Paraaortic lymph node (tissue), 1 donor: ENCODE data around the genes SERINC3 and ZSWIM3.

DNA sequence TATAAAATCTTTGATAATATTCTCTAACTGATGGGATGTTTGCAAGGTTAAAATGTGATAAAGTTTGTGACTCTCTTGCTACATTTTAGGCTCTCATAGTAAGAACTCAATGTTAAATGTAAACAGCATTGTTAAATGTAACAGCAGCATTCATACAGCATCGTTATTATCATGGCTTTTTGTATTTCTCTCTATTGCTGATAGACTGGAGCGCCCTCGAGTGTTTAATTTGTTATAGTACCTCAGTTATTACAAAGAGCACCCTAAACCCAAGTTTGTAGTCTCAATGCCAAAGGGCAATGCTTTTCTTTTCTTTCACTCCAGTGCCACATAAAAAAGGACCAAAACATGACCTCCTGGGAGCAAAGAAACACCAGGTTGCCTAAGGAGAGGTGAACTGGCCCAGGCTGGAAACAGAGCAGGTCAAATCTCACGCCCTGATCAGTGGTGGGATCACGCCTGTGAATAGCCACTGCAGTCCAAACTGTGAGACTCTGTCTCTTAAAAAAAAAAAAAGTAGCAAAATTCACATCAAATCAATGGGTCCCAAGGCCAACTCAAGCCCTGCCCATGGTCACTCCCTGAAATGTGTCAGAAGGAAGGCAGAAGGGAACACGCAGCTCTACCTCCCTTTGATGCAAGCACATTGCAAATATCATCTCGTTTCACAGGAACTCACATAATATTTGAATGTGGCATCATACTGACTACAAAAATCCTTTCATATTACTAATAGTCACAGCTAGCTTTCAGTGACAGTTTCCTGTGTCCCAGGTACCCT lies 14.7 kb upstream of the TTPAL start:
- PRO-cap: no peak

GRCh38 chr20:44501090-44501665 lies 20.7 kb downstream of the SERINC3 start:
- PRO-cap: no peak

DNA sequence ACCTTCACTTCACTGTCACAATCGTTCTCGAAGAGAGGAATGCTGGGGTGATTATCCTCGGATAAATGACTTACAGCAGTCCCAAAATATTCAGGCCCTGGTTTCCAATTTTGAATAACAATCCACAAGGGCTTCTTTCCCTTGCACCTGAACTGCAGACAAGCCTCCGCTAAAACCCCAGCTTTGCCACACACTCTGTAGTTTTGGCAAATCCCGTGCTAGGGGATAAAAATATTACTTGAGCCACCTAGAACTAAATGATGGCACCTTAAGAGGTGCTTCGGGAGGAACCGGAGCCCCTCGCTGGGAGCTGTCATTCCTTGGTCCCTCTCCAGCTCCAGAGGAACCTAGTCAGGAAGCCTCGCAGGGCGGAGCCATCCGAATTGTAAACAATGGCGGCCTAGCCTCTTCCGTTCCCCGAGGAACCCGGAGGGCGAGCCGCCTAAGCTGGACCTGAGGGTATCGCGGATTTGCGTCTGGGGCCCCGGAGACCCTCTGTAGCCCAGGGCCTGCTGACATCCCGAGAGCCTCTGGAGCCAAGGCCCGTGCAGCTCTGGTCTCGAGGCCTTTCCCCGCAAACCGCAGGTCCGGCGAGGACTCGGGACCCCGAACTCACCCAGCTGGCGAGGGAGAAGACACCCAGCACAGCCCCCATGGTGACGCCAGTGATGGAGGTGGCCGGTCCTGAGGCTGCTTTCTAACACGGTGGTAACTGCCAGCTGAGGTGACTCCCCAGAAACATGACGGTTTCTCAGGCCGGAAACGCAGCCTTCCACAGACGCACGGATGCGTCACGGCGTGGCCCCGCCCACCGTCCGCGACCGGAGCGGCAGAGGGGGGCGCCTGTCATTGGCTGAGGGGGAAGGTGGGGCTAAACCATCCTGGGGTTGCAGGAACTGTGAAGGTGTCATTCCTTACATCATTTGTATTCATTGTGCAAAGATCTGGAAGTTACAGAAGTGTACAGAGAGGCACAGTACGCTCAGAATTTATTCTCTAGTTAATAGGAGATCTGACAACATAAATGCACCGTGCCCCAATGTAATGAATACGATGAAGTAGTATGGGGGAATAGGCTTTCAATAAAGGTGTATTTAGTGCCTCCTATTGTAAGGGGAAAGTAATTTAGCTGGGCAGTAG lies at the start of gene SERINC3:
SERINC3 (minus strand) TSS at position 774 of the 1,140 bp plus-strand sequence.
- PRO-cap: bidirectional peak, plus-strand start at position 954 of the sequence, minus-strand start at position 745 of the sequence

- PRO-cap: no peak
Observed at GRCh38 chr20:44584083-44584431, 1.7 kb downstream of the PKIG start.

DNA sequence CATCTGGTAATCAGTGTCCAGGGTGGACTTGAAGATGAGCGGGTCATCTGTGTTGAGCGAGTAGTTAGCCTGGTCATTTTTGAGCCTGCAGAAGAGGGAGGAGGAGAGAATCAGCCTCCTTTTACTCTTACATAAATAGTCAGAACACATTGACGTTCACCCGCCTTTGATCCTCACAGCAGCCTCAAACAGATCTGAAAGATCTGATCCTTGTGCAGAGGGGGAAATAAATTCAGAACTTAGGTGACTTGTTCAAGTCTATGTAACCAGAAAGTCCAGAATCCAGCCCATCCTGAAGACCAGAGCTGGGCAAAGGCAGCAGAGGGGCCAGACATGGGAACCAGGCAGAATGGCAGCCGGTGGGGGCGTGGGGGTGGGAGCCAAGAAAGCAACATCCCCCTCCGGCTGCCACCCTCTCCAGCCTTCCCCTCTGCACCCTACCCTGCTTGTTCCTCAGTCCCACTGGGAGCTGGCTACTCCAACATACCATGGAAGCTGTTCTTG lies 30.4 kb downstream of the ADA start:
- PRO-cap: no peak

DNA sequence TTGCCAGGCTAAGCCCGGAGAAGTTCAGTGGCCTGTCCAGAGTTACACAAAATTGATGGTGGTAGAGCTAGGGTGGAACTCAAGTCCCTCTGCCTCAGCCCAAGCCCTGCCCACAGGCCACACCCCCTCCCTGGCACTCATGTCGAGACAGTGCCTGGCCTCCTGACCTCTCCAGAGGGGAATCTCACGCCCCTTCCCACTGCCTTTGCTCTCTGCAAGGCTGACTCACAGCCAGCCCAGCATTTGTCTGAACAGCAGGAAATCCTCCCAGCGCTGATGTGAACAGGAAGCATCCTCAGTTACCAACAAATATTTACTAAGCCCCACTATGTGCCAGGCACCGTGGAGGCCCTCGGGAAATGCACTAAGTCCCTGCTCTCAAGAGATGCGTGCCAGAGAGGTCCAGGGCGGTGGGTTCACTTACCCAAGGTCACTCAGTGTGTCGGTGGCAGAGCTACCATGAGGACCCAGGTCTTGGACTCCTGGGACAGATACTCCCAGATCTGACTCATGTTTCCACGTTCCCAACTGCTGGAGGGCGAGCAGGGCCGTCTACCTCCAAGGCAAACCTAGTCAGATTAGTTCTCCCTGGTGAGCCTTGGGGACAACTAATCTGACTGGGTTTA lies 7.9 kb downstream of the ADA start:
- PRO-cap: no peak

GRCh38 chr20:44660835-44661091 lies 9.3 kb upstream of the ADA start:
- PRO-cap: unidirectional peak, plus-strand start at chr20:44660938

GRCh38 chr20:44903669-44904280 lies 6.1 kb upstream of the PABPC1L start:
- PRO-cap: no peak

DNA sequence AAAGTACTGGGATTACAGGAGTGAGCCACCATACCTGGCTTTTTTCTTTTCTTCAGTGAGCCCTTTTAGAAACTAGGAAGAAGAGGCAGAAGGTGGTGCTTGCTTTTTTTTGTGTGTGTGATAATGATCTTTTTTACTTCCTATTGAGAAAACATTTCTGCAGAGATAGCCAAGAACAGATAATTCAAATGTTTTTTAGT lies 12.7 kb downstream of the STK4 start:
- PRO-cap: unidirectional peak, minus-strand start at position 67 of the sequence

DNA sequence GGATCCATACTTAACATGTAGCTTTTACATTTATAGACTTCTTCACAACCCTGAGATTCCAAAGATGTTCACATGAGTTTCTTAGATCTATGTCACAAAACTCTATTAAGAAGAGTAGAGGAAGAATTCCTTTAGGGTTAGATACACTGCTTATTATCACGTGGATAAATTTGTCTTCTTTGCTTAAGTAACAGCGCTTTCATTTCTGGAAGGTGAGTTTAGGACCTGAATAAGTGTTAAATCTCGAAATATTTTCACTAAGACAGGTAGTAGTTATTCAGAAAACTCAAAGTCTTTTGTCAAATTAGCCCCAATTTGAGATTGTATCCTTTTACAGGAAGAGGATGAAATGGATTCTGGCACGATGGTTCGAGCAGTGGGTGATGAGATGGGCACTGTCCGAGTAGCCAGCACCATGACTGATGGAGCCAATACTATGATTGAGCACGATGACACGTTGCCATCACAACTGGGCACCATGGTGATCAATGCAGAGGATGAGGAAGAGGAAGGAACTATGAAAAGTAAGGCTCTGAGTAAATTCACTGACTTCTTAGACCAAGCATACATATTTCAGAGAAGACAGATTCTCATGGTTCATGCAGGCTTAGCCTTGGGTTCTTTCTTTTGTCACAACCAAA lies 34.6 kb downstream of the STK4 start:
- PRO-cap: no peak

DNA sequence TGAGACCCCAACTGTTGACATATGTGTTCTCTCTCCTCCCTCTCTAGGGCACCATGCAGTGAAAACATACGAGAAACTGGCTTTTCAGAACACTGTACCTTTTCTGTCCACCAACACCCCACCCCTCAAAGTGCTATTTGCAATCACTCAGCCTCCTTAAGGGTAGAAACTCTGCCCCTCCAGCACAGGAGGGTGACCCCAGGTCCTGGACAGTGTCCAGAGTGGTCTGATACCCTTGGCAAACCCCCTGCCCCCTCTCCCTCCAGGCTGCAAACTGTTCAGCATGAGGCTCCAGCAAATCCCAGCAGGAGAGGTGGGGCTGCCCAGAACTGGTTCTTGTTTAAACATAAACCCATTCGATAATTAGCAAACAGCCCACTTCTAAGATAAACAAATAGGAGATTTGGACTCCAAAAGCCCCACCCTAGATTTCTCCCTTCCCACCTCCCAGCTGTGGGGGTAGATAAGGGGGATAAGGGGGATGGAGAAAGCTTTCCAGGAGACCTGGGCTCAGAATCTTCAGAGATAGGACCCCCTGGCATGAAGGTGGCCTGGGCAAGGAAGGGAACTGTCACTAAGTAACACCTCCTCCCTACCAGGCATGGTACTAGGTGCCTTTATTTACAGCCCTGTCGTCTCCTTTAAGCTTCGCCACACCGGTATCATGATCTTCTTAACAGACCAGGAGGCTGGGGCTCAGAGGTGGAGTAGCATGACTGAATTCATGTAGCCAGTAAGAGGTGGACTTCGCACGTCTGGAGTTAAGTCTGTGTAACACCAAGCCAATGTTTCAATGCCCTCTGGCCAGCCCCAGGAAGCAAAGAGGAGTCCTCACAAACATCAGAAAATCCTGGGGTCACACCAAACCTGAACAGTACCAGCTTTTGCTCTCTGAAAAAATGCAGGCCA lies 4.8 kb downstream of the SDC4 start:
- PRO-cap: no peak

DNA sequence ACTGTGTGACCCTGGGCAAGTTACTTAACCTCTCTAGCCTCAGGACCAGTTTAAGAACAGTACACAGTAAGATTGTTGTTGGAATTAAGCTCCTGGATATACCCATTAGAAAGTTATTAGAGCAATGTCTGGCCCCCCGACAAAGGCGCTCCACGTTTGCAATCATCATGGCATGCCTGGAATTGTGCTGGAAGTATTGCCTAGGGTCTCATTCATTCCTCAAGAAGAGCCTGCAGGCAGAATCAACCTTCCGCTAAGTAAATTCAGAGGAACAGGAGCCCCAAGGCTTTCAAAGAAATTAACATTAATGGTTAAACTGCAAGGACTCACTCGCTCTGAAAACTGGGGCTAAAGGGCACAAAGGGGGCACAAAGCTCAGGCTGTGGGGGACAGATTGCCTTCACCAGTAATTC lies 1.3 kb downstream of the SDC4 start:
- PRO-cap: no peak

DNA sequence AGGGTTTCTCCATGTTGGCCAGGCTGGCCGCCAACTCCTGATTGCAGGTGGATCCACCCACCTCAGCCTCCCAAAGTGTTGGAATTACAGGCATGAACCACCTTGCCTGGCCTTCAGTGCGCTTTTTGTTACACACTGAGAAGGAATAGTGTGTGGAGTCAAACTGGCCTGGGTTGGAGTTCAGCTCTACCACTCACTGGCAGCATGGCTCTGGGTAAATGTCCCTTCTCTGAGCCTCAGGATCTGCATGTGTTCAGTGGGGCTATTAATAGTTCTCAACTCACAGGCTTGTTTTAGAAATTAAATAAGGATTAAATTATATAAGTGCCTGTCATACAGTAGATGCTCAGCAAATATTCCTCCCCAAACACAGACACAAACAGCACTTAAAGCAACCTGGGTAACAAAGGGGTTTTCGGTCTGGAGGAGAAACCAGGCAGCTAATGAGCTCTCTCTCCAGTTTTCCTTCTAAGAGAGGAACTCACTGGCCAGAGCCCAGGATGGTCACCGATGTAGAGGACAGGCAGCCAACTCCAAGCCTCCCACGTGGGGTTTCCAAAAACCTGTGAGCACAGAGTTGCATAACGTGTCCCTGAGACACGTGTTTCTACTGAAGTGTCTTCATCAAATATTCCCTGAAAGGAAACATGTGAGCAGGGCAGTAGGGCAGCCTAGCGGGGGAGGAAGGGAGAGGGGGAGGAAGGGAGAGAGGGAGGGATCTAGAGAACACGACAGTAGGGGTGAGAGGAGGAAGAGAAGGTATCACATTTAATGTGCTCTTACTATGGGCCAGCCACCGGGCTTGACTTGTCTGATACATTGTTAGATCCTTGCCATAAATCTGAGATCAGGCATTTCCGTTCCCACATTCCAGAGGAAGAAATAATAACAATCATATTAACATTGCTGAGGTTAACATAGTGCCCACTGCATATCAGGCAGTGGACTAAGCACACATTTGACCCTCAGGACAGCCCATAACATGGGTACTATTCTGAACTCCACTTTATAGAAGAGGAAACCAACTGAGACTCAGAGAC lies 4.8 kb upstream of the SYS1 start:
- PRO-cap: bidirectional peak, plus-strand start at position 734 of the sequence, minus-strand start at position 470 of the sequence

GRCh38 chr20:45372005-45372492 lies 6.1 kb downstream of the TP53TG5 start:
- PRO-cap: no peak

DNA sequence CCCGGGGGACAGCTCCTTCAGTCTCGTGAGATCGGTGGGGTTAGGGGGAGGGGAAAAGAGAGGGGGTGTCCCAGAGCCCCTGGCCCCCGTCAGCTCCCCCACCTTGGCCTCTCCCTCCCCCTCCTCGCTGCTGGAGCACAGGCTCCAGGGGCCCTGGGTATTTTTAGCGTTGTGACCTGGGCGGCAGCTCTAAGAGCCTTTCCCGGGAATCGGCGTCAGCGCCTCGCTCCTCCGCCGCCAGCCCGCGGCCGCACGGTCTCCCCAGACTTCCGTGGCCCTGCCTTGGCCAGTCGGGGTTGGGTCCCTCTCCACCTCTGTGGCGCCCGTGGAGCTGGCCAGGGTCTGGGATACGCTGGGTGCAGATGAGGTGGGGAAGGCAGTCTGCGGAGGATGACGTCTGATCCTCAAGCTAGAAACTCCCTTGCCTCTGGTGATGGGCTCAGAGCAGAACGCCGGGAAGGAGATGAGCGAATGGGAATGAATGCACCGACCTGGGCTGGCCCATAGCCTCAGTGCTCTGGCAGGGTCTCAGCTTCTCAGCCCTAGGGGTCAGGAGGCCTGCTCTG lies 963 bp upstream of the DBNDD2 start:
- PRO-cap: bidirectional peak, plus-strand start at position 218 of the sequence, minus-strand start at position 235 of the sequence; bidirectional peak, plus-strand start at position 442 of the sequence, minus-strand start at position 418 of the sequence

GRCh38 chr20:45436577-45437408 lies 20.9 kb downstream of the PIGT start:
- PRO-cap: unidirectional peak, minus-strand start at chr20:45436977

DNA sequence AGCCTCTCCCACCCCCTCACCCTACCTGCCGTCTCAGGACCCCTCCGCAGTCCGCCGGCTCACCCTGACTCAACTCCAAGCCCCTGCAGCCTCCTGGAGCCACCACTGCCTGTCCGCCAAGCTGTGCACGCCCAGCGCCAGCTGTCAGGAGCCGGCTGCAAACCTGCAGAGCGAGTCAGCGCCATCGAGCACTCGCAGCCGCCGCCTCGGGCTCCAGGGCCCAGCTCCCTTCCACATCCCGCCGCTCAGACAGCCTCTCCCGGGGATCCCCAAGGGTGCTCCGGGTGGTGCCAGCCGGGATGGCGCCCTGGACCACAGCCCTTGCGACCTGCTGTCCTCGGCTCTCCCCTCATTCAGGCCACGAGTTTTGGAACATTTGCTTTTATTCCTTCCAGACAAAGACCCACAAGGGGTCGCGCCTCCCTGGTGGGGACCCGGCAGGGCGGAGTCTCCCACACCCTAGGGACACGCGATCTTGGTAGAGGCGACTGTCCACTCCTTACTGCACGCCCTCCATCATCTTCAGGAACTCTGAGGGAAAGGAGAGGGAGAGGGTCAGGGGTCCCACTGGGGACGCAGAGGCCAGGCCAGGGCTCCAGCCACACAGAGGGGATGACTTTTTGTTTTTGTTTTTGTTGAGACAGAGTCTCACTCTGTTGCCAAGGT lies 4.1 kb downstream of the TNNC2 start:
- PRO-cap: no peak

DNA sequence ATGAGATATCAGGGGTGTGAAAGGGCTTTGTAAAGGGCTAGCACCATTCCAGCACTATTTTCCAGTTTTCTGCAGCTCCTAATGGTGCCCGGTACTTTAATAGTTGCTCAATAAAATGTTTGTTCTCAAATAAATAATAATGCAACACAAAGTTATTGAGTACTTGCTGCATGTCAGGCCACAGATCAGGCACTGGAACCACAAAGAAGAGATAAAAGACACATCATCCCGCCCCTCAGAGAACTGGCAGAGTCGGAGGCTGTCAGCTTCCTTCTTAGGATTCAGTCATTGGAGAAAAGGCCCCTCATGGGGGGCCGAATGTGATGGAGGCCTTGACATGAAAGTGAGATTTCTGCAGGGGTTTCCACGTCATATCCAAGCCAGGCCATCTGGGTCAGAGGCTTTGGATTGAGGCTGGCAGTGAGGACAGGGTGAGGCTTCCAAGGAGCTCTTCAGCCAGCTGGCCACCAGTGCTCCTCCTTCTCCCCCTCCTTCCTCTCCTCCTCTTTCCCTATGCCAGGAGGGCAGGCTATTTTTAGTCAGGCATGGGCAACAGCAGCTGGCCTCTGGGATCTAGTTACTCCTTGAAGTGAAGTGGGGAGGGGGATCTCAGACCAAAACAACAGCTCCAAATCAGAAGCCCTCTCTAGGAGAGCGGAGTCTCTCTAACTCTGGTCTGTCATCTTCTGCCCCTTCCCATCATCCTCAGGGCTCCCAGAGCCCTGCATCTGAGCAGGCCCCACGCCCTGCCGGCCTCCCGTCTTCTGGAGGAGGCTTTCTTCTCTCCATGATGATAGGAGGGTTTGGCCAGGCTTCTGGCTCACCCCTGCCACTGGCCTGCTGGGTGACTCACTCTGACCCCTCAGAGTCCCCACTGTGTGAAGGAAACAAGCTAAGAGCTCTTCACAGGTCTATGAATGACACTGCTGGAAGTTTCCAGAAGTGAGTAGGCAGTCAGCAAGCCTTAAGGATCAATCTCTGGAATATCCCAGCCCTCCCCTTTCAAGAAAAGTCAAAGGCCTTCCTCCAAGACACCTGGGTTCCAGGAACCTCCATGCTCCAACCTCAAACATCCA lies 695 bp downstream of the TNNC2 start:
- PRO-cap: no peak

- PRO-cap: bidirectional peak, plus-strand start at chr20:45857617, minus-strand start at chr20:45857359; unidirectional peak, minus-strand start at chr20:45857952
Observed at GRCh38 chr20:45857241-45858233, at the start of gene ZSWIM3. Gene ZSWIM3, plus strand, starts transcription at chr20:45857614.

- PRO-cap: no peak
Observed at GRCh38 chr20:45905652-45906052, 6.3 kb downstream of the PLTP start.